Renal cortical epithelial cell (primary cell): ENCODE results near the gene HEATR4.

DNA sequence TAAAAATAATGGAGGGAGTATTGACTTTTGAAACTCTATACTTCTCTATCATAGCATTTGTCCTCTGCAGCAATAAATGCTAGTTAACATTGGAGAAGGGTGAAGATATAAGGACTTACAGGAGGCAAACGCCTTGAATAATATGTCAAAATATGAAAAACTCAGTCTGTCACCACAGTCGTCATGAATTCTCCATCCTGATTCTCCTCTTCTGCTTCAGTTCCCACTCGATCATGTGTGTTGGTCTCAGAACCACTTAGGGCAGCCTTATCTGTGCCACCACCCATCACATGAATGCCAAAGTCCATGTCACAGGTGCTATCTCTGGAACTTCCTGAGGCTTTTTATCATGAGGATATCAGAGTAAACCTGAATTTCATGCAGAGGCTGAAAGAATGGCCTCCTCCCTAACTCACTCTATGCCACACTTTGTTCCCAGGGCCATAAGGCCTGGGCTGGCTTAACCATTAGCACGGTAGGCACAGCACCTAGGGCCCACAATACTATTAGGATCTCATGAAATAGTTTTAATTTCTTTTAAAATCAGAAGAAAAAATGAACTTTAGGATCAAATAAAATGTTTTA is 28.7 kb upstream of the MAP3K9 start:
- RRBS: no CpG with 5 or more reads among the region's 4 CpGs

DNA sequence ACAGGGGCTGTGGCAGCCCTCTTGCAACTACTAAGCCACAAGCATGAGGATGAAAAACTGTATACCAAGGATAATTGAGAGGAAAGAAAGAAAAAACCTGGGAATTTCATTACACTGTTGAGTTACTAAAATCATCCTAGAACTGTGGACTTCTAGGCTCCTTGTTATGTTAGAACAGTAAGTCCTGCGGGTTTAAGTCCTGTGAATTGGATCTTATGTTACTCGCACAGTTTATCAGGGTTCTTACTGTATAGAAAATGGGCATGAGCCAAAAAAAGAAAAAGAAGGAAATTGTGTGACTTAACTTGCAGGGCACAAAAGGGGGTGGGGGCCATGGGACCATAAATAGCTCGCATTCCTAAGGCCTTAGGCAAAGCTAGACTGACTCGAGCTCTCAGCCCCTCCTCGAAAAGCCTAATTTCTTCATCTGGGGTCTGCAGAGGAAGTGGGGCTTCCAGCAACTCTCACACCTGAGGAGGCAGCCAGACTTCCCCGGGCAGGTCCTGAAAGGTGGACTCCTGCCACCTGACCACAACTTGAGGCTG is 132.7 kb upstream of the SIPA1L1 start:
- RRBS: no CpG with 5 or more reads among the region's 6 CpGs

- RRBS: no CpG with 5 or more reads among the region's 5 CpGs
Measured at GRCh38 chr14:71333172-71334008, 13.1 kb downstream of the SIPA1L1 start.

GRCh38 chr14:71336300-71337128 is 16.2 kb downstream of the SIPA1L1 start:
- RRBS: no CpG with 5 or more reads among the region's 12 CpGs

- RRBS: no CpG with 5 or more reads among the region's 5 CpGs
Measured at GRCh38 chr14:71340026-71340572, 19.8 kb downstream of the SIPA1L1 start.

DNA sequence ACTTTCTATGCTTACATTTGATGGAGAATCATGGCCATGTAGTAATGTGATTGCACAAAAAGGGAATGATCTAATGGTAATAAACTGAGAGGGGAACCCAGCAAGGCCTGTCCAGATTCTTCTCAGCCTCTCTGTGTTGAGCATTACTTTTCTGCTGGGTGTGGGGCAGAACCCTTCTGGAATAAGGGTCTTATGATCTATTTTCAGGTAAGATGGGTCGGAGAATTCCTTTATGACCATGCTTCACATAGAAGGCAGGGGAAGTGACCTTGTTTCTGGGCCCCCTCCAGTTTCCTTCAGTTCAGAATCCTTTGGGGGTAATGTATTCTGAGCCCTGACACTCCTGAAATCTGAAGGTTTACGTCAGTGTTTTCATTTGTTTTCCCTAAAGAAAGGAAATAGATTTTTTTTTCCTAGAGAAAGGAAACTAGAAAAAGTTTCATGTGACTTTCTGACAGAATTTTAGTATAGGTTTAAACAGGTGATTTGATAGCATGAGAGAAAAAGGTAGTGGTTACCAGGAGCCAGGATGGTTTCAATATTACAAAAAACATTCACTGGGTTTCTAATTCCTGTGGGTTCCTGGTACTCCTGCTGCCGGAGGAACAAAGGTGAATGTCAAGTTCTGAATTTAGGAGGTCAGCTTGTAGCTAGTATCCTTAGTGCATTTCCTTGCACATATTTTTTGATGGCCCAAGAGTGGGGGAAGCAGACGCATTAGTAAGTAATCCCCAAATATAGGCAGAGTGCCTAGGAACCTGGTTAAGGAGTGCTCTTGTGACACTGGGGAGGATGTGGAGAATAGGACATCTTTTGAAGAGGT is 29.1 kb downstream of the SIPA1L1 start:
- RRBS: no CpG with 5 or more reads among the region's 4 CpGs

- RRBS: no CpG with 5 or more reads among the region's 4 CpGs
Measured at GRCh38 chr14:71359809-71360283, 39.6 kb downstream of the SIPA1L1 start.

GRCh38 chr14:71398805-71399701 is 78.8 kb downstream of the SIPA1L1 start:
- RRBS: no CpG with 5 or more reads among the region's 3 CpGs

GRCh38 chr14:71739610-71739929 is 192.7 kb upstream of the RGS6 start:
- RRBS: no CpG with 5 or more reads among the region's 2 CpGs

DNA sequence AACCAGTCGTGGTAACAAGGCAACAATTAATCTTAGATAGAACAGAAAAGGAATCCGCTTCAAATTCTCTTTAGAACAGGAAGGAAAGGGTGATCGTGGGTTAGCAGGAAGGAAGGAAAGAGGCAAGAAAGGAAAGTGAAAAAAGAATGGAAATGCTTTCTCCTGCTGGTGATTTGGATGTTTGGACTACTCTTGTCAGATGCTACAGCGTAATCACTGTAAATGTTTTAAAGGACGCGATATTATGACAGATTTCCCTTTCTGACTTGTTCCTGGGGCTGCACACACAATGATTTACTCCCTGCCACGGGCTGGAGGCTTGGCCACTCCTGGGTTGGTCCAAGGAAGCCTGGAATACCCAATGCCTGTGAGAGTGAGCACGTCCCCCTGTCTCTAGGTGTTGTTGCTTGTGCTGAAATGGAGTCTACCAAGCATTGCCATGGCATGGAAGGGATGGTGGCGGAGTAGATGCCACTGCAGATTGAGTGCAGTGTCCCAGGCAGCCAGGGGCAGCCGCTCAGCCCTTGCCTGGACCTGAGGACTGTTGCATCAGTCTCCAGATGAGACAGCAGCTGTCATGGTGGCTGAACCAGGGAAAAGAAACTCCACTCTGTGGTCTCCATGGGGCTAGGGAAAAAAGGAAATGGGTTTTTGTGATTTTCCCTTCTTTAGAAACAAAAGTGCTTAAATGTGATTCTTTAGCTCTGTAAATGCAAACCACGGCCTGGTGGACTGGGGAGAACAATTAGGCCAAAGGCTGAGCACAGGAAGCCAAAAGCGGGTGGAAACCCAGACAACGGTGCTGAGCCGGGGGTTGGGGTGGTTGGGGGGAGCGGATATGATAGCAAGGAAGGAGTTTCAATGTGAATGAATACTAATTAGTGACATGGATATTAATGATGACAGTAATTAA is 443.0 kb downstream of the DPF3 start:
- RRBS: no CpG with 5 or more reads among the region's 15 CpGs

DNA sequence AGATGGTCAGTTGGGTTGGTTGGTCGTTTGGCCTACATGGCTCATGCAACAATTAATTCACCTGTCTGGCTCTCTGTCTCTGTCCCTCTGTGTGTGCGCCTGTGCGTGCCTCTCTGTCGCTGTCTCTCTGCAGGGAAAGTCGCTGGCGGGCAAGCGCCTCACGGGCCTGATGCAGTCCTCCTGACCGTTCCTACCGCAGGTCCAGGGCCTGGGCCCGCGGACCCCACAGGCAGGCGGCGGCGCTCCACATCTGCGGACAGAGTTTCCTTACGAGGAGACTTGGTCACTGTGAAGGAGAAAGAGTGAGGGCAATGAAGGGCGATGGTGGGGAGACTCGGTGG is 331.6 kb downstream of the DPF3 start:
- RRBS: no CpG with 5 or more reads among the region's 19 CpGs

DNA sequence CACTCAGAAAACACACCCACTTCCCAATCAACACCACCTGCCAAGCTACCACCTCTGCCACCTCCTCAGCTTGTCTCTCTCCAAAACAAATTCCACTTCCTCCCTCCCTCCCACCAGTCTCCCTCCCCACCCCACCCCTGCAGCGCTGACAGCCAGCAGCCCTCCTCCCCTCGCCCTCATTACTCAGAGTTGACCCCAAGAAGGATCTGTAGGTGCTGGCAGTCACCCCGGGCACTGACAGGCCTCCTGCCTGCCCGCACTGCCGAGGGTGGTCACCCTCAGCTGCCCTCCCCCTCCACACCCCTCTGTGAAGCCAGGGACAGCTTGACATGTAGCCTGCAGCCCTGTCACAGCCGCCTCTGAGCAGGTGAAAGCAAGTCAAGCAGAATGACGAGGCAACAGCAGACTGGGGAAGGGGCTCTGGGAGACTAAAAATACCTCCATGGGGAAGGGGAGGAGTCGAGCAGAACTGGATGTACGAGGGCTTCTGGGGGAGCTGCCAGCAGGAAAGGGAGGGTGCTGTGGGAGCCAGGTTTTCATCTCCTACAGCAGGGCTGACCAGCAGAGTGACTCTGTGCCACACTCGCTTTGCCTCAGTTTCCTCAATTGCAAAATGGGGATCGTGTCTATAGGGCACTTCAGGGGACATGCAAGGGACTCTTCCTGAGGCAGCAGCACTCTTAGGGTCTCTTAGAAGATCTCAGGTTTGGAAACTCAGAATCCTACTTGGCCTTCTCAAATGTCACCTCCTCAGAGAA is 178.0 kb downstream of the DPF3 start:
- RRBS: no CpG with 5 or more reads among the region's 11 CpGs

GRCh38 chr14:72891771-72892155 is 2.1 kb downstream of the DPF3 start:
- RRBS: 0% methylated on average over 2 of the region's 16 CpGs

DNA sequence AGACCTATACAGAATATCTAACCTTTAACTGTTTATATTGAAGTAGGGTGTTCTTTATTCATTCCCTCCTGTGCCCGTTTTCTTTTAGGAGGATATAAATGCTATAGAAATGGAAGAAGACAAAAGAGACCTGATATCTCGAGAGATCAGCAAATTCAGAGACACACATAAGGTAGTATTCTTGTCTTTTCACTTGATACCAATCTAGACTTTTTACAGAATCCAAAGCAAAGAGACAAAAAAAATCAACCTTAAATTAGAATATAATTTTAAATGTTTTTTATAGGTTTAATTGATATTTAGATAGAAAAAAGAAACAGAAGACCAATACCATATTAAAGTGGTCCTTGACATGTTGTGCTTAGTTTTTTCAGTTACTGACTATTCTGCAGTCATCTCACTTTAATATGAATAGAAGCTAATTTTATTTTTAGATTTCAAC is 36.7 kb upstream of the PSEN1 start:
- RRBS: no CpG with 5 or more reads among the region's 2 CpGs

GRCh38 chr14:73115803-73116404 is 20.4 kb upstream of the PSEN1 start:
- RRBS: no CpG with 5 or more reads among the region's 7 CpGs

GRCh38 chr14:73163239-73164313 is 27.3 kb downstream of the PSEN1 start:
- RRBS: no CpG with 5 or more reads among the region's 8 CpGs

DNA sequence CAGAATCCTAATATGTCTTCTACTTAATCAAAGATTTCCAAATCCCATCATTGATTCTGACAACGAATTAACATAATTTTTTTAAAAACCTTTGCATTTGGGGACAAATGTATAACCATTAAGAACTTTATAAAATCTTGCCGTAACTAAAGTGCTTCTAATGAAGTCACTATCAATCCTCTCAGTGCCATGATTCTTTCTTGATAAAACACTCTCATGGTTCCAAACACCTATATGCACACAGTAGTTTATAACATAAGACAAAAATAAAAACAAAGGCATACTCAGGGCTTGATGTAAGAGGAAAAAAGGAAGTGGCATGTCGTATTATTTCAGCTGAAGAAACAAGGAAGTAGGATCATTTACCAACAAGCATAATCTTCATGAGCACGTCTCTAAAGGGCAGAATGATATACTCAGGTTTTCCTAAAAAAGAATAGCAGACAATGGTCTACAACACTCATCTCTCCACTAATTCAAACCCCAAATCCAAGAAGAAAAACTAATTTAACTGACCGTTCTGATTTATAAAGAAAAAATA is 34.0 kb downstream of the NUMB start:
- RRBS: no CpG with 5 or more reads among the region's 5 CpGs

- RRBS: no CpG with 5 or more reads among the region's 15 CpGs
Measured at GRCh38 chr14:73490605-73490878, 191 bp upstream of the RIOX1 start.

GRCh38 chr14:73491993-73492558 is 1.3 kb downstream of the RIOX1 start:
- RRBS: no CpG with 5 or more reads among the region's 28 CpGs

DNA sequence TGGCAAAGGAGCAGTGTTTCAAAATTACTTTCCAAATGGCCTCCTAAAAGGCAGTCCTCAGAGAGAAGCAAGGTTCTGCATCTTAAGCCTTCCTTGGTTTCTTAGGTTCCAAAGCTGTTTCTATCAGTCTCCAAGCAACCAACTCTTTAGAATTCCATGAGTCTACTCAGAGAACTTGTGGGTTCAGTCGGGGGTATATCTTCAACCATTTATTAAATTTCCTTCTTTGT is at the start of gene HEATR4:
Gene HEATR4, minus strand, starts transcription at position 110 of the 230 bp plus-strand sequence.
- RRBS: no CpG with 5 or more reads among the region's 1 CpG